M059J (cell line): ENCODE results near the gene LONP1.

- RAMPAGE, long total RNA: no peak
Observed at GRCh38 chr19:5114893-5115136, 145.9 kb downstream of the KDM4B start.

GRCh38 chr19:5143963-5144582, 175.2 kb downstream of the KDM4B start:
- RAMPAGE, long total RNA: no peak

DNA sequence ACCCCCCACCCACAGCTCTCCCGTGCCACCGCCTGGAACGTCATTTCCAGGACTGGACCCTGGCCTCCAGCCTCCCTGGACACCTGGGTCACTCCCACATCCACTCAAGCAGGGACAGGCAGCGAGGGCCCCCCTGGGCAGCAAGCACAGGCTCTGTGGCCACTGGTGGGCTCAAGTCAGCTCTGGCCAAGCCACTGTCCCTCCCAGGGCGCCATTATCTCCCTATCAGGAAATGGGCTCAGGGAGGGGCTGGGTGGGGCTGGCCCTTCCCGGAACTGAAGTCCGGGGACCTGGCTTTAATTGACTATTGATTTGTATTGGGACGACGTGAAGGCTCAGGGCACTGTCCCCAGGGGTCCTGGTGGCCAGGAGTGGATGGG, 49.8 kb downstream of the PTPRS start:
- RAMPAGE, long total RNA: no peak

- RAMPAGE, long total RNA: no peak
Observed at GRCh38 chr19:5584664-5584863, 38.0 kb downstream of the SAFB2 start.

DNA sequence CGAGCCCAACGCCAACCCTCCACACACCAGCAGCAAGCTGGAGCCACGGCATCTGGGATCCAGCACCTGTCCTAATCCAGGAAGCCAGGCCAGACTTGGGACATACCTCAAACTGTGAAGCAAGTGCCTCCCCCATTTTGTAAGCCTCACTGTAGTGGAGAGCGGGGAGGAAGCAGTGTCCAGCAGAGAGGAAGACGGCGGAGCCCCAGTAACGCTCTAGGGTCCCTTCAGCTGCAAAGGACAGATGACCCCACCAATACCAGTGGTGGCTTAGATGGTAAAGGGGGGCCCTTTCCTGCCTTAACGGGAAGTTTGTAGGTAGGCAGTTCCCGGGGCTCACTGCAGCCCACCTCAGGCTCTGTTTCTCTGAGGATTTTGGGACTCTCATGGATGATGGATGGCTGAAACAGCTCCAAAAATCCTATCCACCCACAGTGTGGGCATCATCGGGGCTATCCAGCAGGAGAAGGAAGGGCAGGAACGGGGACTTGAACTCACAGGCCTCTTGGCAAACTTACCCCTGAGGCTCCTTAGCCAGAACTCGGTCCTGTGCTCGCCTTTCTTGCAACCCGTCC, 10.8 kb downstream of the MICOS13 start:
- RAMPAGE, long total RNA: no peak

DNA sequence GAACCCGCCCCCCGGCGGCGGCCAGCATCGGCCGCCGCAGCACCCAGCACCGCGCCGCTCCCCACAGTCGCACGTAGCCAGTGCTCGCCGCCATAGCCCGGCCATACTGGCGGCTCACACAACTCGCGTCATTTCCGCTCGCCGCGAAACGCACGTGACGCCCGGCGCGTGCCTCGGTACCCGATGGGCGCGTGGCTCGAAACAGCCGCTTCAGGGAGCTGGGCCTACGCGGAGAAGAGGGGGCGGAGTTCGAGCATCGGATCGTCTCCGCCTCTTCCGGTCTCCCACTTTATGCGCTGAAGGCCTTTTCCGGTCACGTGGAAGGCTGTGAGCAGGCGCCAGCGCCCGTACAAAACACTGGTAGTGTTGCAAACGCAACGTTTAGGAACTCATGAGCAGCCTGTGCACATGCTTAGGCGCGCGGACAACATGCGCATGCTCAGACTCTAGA, at the start of gene LONP1:
Gene LONP1, minus strand, starts transcription at position 108 of the 451 bp plus-strand sequence.
- RAMPAGE, long total RNA: no peak

DNA sequence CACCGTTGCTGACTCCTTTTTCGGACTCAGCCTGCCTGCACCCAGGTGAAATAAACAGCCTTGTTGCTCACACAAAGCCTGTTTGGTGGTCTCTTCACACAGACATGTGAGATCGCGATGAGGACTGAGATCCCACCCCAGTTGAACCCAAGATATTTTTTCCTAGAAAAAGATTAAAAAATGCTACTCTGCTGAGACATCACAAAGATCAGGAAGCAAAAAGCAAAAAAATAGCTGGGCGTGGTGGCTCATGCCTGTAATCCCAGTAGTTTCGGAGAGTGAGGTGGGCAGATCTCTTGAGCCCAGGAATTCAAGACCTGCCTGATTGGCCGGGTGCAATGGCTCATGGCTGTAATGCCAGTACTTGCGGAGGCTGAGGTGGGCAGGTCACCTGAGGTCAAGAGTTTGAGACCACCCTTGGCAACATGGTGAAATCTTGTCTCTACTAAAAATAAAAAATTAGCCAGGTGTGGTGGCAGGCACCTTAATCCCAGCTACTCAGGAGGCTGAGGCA, 10.7 kb upstream of the FUT6 start:
- RAMPAGE, long total RNA: no peak

GRCh38 chr19:5889442-5889987, 14.1 kb downstream of the NDUFA11 start:
- RAMPAGE, long total RNA: no peak

- RAMPAGE, long total RNA: no peak
Observed at GRCh38 chr19:5923687-5923999, 9.6 kb downstream of the CAPS start.

GRCh38 chr19:6075021-6075601, 35.2 kb downstream of the RFX2 start:
- RAMPAGE, long total RNA: no peak

- RAMPAGE, long total RNA: no peak
Observed at GRCh38 chr19:6199218-6199998, 63.9 kb downstream of the ACSBG2 start.

DNA sequence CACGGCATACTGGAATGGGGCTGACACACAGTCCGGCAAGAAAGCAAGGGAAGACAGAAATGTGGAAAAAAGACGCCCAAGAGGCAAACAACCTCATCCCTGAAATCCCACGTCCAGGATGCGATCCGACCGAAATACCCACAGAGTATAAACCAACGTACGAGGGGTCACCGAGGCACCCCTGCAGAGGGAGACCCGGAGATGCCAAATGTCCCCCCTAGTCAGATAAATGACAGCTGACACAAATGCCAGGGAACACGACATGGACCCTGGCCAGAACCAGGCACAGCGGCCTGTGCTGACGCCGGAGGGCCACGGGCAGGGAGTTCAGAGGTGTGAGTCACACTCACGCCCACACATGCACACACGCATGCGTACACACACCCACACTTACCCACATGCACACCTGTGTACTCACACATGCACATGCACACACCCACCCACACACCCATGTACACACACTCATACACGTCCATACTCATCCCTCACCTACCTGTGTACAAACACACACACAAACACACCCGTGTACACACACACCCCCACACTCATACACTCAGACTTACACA, 40.5 kb downstream of the MLLT1 start:
- RAMPAGE, long total RNA: no peak

GRCh38 chr19:6259256-6259823, 20.4 kb downstream of the MLLT1 start:
- RAMPAGE, long total RNA: no peak

GRCh38 chr19:6274355-6275201, 5.2 kb downstream of the MLLT1 start:
- RAMPAGE, long total RNA: no peak

GRCh38 chr19:6278816-6279461, 836 bp downstream of the MLLT1 start:
- RAMPAGE, long total RNA: no peak

DNA sequence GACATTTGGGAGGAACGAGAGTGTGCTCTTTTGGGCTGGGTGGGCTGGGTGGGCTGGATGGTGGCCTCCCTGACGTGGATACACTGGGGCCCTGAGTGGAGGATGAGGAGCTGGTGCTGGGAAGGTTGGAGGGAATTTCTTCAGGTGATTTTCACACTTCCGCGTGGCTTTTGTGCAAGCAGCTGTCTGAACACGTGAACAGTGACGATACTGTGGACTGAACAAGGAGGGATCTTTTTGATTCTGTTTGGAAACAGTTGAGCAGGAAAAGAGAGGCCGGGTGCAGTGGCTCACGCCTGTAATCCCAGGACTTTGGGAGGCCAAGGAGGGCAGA, 9.0 kb upstream of the GTF2F1 start:
- RAMPAGE, long total RNA: no peak

- RAMPAGE, long total RNA: no peak
Observed at GRCh38 chr19:6414793-6416169, 9.3 kb downstream of the KHSRP start.

GRCh38 chr19:6429516-6429774, 4.1 kb downstream of the SLC25A41 start:
- RAMPAGE, long total RNA: no peak

- RAMPAGE, long total RNA: no peak
Observed at GRCh38 chr19:6441039-6441753, 7.6 kb upstream of the SLC25A41 start.

DNA sequence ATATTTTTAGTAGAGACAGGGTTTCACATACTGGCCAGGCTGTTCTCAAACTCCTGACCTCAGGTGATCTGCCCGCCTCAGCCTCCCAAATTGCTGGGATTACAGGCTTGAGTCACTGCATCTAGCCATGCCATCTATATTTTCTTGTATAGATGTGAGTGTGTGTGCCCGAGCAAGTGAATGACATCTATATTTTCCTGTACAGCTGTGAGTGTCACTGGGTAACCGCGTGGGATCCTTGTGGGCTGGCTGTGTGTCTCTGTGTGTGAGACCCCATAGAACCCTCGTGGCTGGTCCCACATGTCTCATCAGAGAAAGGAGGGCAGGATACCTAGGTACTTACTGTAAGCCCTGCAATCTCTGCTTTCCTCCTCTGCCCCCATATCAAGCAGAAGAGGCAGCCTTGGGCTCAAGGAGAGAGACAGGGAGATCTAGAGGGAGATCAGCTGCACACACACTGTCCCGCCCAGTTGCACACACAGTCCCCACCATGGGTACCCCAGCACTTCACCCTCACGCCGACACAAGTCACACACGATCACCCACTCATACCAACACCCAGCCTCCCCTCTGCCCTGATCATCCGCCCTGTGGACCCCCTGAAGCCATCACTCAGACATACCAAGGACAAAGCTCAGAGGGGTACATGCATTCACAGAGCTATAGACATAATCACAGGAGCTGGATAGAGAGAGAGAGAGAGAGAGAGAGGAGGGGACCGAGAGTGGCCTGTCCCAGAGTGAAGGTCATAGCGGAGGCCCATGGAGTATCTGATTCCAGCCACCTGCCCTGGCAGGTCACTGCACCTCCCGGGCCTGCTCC, 599 bp downstream of the DENND1C start:
- RAMPAGE, long total RNA: no peak